Tibial artery (tissue), 1 donor: Measurements from ENCODE around the genes SCRG1 and AGA.

- PRO-cap = no peak
Measured at GRCh38 chr4:171197257-171197569, 616.0 kb upstream of the GALNTL6 start.

DNA sequence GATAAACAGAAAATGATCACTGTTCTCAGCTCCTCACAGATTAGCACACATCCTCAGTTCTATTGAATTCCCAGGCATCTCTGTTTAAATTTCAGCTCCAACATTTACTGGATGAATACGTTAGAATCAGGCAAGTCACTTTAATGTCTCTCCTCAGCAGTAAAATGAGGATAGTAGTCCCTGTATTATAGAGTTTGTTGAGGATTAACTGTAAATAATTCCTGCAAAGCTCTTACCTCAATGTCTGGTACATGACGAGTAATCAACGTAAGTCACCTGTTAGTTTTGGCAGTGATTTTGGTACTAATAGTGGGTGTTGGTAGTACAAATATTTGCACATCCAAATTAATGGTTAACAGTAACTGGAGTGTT, 189.8 kb upstream of the GALNT7 start:
- PRO-cap = no peak

DNA sequence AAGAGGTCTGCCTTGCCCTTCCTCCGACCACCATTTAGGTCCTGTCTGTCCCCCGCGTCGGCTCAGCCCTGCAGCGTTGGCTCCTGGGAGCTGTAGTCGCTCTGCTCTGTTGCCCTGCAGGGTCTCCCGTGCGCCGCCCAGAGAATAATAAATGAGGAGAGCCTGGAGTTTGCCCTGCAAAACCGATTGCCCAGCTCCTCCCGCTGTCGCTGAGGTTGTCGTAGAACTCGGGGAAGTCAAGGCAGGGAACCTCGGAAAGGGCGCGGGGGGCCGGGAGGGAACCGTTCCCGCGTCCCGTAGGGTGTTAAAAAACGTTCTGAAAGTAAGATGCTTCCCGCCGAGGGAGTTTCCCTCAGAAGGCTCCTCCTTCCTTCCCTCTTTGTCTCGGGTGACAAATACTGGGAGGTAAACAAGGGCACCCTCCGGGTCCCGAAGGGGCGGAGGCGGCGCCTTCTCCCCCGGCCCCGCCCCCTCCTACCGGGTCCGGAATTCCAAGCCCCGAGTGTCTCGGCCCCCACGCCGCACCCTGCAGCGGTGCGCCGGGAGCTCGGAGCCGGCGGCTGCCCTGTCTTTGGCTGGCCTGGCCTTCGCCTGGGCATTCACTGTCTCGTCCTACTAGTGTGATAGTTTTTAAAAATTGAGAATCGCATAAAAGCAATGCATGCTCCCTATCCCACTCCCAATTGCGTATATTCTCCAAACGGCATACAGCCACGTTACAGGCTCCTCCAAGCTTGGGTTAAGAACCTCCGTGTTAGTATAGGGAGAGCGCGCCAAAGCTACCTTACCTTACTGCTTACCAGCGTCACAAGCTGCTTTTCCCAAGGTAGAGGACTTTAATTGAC, 893 bp upstream of the HMGB2 start:
- PRO-cap = bidirectional peak, plus-strand start at position 517 of the sequence, minus-strand start at position 386 of the sequence

DNA sequence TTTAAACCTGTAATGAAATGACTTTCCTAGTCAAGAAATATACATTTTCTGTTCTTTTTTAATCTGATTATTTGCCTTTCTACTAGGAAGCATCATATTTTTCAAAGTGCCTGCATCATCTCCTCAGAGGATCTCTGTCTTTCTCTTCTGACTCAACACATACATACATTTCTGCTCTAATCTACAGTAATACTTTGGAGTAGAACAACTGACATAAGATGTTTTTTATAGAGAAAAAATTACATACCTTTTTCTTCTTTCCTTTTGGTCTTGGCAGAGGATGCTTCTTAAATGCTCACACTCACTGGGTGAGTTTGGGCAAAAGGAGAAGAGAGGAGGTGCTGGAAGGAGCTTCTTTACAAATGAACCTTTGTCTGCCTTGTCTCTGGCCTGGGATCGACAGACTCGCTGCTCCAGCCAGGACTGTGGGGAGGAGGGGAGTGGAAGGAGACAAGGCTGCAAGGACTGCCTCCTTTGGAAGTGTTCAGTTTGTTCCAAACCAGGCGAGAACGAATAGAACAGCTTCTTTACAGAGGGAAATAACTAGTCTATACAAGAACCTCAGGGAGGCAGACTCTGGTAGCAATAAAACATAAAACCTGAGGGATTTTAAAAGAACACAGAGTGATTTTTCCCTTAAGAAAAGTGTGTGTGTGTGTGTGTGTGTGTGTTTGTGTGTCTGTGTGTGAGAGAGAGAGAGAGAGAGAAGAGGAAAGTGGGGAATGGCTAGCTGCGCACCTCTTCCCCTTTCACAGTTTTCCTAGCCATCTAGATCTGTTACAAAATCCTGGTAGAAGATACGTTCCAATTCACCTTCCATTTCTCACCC, at the start of gene SCRG1:
TSS of gene SCRG1 (minus strand) at position 296 of the 829 bp plus-strand sequence.
- PRO-cap = bidirectional peak, plus-strand start at position 692 of the sequence, minus-strand start at position 427 of the sequence

- PRO-cap = no peak
Measured at GRCh38 chr4:173425343-173425735, 26.4 kb upstream of the SCRG1 start.

- PRO-cap = no peak
Measured at GRCh38 chr4:173516088-173517495, 13.4 kb downstream of the HAND2 start.

GRCh38 chr4:173547798-173548161, 17.8 kb upstream of the HAND2 start:
- PRO-cap = no peak

DNA sequence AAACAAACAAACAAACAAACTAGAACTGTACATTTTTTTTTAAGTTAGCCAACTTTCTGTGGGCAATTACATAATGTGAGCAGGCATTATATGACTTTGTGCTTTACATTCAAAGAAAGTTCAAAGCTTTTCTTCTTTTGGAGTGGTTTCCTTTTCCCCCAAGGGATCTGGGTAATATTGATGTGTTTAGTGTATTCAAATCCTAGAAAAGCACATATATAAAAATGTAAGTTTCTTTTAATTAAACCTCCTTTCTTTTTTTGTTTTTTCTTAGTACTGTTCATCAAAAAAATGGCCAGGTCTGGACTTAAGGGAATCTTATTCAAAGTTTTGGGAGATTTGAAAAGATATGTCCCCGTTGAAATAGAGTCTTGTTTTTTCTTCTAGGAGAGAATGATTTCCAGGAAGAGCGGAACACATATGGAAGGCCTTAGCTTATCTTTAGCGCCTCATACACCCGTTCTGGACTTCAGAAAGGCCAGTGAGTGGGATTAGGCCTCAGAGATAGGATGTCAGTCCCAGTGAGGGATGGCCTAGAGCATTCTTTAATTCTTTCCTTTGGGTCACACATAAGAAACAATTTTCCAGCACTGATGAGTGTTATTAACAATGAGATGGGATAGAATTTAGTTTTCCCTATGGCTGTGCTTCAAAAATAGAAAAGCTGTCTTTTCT, 54.4 kb upstream of the HAND2 start:
- PRO-cap = no peak

GRCh38 chr4:173746413-173746812, 216.4 kb upstream of the HAND2 start:
- PRO-cap = no peak

GRCh38 chr4:174135767-174136248, 147.7 kb downstream of the FBXO8 start:
- PRO-cap = no peak

DNA sequence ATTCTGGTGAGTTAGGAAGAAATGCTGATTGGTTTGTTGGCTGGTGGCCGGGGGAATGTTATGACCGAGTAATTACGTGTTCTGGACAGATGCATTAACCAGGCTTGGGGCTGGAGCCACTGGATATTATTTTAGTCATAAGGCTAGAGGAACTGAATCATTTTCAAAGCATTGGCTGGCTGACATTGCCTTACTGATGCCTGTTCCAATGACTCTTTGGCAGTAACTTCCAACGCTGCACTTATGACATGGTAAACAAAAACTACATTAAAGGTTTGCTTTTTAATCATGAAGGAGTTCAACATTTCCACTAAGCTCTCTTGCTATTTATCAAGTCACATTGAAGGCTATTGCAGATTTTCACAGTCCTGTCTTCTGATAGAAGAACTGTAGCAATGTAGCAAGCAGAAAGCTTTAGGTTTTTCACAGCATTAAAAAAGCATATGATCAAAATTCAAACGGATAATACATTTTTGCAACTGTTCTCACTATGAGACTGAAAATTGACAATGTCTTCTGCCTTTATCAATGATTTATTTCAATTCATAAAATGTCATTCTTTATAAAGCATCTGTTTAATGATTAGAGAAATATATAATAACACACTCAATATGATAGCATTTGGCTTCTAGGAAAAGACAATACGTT, 84.4 kb downstream of the FBXO8 start:
- PRO-cap = no peak

DNA sequence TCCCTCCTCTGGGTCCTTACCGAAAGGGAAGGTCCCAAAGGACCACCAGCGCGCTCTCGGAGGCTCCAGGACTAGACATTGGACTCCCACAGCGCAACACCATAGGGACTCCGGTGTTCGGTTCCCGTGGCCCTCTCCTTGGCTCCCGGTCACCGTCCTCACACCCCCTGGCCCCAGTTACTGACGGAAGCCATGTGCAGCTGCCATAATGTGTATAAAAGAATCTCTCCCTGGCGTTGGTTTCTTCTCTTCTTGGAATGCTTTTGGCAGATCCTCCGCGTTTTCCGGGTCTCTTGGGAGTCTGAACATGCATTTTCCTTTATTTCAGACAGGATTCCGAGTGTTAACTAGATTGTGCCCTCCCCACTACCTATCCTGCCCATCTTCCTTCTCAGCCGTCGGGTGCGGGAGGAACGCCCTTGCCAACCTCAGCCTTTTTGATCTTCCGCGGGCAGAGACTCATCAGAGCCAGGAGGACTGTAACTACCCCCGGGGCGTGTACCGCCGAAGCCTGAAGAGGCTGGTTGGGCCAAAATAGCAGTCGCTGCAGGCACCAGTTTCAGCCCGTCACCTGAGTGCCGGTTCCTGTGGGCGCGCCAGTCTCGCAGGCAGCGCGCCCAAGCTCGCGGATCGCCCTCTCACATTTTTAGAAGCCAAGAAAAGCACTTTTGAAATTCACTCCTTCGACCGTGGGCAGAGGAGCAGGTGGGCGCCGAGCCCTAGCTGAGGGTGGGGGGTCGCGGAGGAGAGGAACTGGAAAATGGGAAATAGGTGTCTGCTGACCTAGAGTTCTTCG, 69.6 kb downstream of the FBXO8 start:
- PRO-cap = no peak

DNA sequence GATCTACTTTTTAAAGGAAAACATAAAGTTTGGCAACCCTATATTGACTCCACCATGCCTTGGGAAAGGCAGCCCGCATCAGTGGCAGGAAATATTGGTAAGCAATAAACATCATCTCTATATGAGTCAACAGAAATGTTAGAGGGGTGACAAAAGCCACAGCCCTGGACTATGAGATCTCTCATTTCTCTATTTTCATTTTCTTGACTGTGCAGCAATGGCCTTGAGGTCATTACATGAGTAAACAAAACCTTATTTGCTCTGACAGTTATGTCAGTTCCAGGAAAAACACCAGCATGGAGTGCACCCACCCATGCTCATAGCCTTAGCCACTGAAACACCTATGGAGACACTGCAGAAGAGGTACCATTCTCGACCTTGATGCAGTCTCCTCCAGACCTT, 15.8 kb upstream of the HPGD start:
- PRO-cap = no peak

- PRO-cap = no peak
Measured at GRCh38 chr4:175020022-175020221, 101.8 kb downstream of the ADAM29 start.

- PRO-cap = no peak
Measured at GRCh38 chr4:175776238-175776796, 35.7 kb downstream of the GPM6A start.

GRCh38 chr4:175811081-175811478, 984 bp downstream of the GPM6A start:
- PRO-cap = no peak

DNA sequence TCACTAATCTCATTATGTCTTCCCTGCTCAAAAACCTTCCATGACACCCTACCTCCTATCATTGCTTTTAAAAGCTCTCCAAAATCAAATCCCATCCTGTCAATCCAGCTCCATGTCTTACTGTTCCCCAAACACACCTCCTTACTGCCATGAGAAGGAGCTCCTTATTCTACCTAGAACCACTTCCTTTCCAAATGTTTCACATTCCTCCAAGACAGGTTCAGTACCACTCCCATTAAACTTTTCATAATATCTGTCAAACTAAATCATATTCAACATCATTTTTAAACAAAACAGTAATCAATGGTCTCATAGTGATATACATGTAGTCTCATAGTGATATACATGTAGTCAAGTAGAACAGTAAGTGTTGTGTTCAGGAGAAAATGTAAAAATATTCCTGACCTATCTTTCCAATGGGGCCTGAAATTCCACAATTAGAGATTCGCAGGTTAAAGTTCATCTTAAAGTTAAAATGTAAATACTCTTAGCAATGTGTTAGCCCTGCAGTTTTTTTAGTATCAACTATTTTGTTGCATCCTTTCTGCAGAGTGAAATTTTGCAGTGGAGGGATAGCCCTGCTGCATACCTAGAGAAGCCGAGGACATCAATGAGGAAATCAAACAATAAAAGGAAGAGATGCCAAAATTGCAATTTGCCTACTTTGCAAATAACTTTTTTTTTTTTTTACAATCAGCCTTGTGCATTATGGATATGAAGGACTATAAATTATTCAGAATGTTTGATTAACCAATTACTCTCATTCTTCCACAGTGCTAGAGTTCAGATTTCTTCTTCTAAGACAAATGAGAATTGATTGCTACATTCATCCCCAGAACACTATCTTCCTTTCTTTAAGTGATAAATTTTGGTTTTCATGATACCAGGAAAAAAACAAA, 66.5 kb upstream of the WDR17 start:
- PRO-cap = no peak

GRCh38 chr4:175999929-176000416, 65.7 kb upstream of the WDR17 start:
- PRO-cap = no peak

GRCh38 chr4:176328620-176329149, 8.9 kb downstream of the SPCS3 start:
- PRO-cap = no peak

DNA sequence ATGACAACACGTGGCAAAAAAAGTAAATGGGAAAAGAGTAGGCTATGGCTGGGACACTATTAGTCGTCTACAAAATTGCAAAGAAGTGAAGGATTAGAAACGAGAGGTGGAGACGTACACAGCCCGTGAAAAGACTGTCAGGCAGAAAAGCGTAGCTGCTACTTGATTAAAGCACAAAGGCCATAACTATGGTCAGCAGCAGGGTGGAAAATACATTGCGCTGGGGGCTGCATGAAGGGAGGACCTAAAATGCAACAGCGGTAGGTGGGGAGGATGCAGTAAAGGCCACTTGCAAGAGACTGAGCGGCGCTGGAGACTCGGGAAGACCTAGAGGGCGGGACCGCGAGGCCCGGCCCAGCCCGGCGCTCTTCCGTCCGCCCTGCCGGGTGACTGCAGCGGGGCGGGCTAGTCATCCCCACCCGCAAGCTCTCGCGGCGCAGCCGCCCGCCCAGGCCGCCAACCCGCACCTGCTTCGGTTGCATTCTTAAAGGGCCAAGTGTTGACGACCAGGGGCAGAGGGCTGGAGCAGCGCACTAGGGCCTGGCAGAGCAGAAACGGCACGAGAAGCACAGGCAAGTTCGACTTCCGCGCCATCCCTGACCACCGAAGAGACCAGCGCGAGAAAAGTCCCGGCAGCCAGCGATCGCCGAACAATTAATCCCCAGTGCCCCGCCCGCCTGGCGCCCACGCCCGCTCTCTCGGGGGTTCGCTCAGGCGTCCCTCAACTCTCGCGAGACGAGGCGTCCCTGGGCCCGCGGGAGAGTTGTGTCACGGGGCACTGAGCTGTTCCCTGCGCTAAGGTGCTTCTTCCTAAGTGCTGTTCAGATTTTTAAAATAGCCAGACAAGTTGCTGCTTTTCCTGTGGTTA, at the start of gene AGA:
TSS of gene AGA (minus strand) at position 656 of the 868 bp plus-strand sequence.
- PRO-cap = bidirectional peak, plus-strand start at position 299 of the sequence, minus-strand start at position 301 of the sequence; bidirectional peak, plus-strand start at position 781 of the sequence, minus-strand start at position 629 of the sequence